ENCODE measurements around the genes CSF2 and SEPTIN8.

- PRO-cap: no peak
- RAMPAGE, long total RNA, 4 experiments: no peak in any of the 4 experiments
Observed at GRCh38 chr5:131498260-131499172, 136.5 kb downstream of the RAPGEF6 start.

DNA sequence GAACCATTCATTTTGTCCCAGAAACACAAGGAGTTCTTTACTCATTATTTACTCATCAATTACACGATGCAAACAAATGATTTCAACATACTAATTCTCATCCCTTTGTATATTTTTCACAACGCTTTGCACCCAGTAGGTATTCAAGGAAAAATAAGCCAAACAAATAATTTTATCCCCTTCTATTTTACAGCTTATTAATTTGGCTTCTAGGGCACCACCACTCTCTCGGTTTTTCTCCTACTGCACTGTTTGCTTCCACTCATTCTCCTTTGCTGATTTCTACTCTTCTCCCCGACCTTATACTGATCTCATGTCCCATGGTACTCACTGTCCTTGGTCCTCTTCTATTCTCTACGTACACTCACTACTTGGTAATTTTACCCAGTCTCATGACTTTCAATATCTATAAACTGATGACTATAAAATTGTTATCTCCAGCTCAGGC lies 4.2 kb downstream of the RAPGEF6 start:
- PRO-cap: no peak
- RAMPAGE, long total RNA, 4 experiments: no peak in any of the 4 experiments

GRCh38 chr5:131677012-131677794 lies 42.2 kb upstream of the RAPGEF6 start:
- PRO-cap: no peak
- RAMPAGE, long total RNA, 4 experiments: no peak in any of the 4 experiments

GRCh38 chr5:131688569-131689853 lies 54.0 kb upstream of the RAPGEF6 start:
- PRO-cap: no peak
- RAMPAGE, long total RNA, 4 experiments: no peak in any of the 4 experiments

DNA sequence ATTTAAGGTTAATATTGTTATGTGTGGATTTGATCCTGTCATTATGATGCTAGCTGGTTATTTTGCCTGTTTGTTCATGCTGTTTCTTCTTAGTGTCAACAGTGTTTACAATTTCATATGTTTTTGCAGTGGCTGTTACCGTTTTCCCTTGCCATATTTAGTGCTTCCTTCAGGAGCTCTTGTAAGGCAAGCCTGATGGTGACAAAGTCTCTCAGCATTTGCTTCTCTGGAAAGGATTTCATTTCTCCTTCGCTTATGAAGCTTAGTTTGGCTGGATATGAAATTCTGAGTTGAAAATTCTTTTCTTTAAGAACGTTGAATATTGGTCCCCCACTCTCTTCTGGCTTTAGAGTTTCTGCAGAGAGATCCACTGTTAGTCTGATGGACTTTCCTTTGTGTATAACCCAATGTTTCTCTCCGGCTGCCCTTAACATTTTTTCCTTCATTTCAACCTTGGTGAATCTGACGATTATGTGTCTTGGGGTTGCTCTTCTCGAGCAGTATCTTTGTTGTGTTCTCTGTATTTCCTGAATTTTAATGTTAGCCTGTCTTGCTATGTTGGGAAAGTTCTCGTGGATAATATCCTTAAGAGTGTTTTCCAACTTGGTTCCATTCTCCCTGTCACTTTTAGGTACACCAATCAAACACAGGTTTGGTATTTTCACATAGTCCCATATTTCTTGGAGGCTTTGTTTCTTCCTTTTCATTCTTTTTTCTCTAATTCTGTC lies 69.0 kb downstream of the FNIP1 start:
- PRO-cap: no peak
- RAMPAGE, long total RNA, 4 experiments: start-site peak on the minus strand in 1 of 4 experiments, centred at position 459 of the sequence, 13 reads per replicate

- PRO-cap: no peak
- RAMPAGE, long total RNA, 4 experiments: start-site peak on the minus strand in 2 of 4 experiments, at chr5:131772737-131773265 at its widest, 7 to 10 reads per replicate
Observed at GRCh38 chr5:131772602-131773382, 24.0 kb downstream of the FNIP1 start.

- PRO-cap: bidirectional peak, plus-strand start at chr5:131797263, minus-strand start at chr5:131797000
- RAMPAGE, long total RNA, 4 experiments: no peak in any of the 4 experiments
Observed at GRCh38 chr5:131797138-131797865, 485 bp upstream of the FNIP1 start.

DNA sequence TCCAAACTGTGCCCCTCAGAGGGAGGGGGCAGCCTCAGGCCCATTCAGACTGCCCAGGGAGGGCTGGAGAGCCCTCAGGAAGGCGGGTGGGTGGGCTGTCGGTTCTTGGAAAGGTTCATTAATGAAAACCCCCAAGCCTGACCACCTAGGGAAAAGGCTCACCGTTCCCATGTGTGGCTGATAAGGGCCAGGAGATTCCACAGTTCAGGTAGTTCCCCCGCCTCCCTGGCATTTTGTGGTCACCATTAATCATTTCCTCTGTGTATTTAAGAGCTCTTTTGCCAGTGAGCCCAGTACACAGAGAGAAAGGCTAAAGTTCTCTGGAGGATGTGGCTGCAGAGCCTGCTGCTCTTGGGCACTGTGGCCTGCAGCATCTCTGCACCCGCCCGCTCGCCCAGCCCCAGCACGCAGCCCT lies at the start of gene CSF2:
TSS of gene CSF2 (plus strand) at position 293 of the 415 bp plus-strand sequence.
- PRO-cap: no peak
- RAMPAGE, long total RNA, 4 experiments: no peak in any of the 4 experiments

DNA sequence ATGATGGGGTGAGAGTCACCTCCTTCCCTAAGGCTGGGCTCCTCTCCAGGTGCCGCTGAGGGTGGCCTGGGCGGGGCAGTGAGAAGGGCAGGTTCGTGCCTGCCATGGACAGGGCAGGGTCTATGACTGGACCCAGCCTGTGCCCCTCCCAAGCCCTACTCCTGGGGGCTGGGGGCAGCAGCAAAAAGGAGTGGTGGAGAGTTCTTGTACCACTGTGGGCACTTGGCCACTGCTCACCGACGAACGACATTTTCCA lies 890 bp downstream of the CSF2 start:
- PRO-cap: no peak
- RAMPAGE, long total RNA, 4 experiments: no peak in any of the 4 experiments

DNA sequence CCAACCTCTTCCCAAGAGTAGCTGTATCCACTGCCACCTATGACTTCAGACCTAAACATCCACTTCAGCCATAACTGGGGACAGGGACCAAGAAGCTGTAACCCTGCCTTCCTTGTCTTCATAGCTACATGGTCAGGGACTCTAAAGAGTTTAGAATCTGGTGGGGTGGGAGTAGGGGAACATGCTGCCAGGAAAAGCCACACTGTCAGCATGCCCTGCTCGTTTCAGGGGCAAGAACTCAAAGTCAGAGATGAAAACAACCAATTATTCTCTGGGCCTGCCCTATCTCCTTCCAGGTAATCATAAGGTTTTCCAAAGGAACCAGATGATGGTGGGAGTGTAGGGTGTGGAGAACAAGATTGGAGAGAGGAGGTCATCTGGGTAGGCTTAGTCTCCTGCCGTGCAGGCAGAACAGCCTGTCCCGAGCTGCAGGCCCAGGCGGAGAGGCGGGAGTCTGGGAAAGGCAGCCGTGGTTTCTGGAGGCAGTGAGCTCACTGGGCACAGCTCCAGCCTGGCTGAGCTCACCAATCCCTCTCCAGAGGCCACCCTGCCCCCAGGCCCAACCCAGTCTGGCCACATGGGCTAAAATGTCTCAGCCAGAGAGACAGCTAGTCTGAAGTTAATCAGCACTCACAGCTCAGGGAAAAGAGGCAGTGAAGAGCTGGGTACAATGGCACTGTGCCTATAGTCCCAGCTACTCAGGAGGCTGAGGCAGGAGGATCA lies 12.5 kb downstream of the P4HA2 start:
- PRO-cap: no peak
- RAMPAGE, long total RNA, 4 experiments: no peak in any of the 4 experiments

- PRO-cap: no peak
- RAMPAGE, long total RNA, 4 experiments: no peak in any of the 4 experiments
Observed at GRCh38 chr5:132322209-132322798, 28.1 kb downstream of the SLC22A4 start.

DNA sequence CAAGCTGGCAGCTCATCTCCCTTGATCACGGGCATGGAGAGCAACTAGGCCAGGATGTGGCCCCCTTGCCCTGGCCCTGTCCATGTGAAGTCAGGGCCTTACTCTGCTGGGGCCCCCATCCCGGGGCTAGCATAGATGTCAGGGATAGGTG lies 41.9 kb downstream of the SLC22A5 start:
- PRO-cap: no peak
- RAMPAGE, long total RNA, 4 experiments: no peak in any of the 4 experiments

DNA sequence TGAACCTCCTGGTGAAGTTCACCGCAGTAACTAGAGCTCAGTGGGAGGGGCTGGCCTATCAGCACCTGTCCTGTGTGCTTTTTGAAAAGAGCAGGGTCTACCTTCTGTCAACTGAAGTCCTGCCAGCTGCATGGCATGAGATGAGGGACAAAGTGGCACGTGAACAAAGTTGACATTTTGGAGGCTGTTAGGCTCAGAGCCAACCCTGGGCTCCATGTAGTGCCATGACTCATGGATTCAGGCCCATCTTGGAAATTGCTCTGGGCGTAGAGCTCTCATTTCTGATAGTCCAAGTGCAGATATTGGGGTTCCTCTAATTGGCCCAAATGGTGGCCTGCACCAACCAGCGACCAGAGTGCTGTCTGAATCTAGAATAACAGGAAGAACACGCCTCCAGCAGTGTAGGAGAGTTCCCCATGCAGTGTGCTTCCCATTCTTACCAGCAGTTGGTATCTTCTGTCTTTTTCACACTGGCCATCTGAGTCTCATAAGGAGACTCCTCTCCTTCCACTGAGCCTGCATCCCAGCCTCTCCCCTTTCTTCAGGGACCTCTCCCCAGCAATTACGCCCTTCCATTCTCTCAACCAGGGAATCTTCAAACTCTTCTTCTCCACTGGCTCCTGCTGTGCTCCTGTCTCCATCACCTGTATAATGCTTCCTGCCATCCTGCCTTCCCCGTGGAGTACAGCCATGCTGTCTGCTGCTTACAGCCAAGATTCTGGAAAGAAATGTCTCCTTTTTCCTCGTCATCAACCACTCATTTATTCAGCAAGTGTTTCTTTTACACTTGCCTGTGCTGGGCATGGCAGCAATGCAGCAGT lies 30.4 kb downstream of the IRF1 start:
- PRO-cap: no peak
- RAMPAGE, long total RNA, 4 experiments: no peak in any of the 4 experiments

DNA sequence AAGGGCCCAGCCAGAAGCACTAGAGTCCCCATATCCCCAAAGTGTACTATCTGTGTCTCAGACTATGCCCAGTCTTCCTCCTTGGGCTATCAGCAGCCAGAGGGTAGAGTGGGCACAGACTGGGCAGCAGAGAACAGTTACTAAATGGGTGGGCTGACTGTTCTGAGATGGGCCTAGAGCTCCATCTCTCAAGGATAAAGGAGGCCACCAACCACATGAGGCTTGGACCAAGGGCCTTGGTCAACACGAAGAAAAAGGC lies 3.3 kb downstream of the IRF1 start:
- PRO-cap: no peak
- RAMPAGE, long total RNA, 4 experiments: no peak in any of the 4 experiments

DNA sequence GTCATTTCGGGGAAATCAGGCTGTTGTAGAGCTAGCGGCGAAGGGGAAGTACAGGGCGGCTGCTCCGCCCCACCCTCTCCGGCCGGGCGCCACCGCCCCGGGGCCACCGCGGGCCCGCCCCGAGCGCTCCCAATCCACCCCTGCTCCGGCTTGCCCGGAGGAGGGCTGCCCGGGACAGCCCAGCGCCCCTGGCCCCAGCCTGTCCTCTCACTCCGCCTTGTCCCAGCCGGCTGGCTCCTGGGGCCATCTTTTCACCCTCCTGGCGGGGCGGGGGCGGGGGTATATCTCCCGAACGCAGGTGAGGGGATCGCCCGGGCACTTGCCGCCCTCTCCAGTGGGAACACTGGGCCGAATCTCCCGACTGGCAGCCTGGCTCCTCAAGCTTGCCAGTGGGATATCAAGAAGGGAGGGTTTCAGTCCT lies 321 bp upstream of the IRF1 start:
- PRO-cap: bidirectional peak, plus-strand start at position 137 of the sequence, minus-strand start outside the sequence; unidirectional peak, plus-strand start at position 337 of the sequence
- RAMPAGE, long total RNA, 4 experiments: no peak in any of the 4 experiments

DNA sequence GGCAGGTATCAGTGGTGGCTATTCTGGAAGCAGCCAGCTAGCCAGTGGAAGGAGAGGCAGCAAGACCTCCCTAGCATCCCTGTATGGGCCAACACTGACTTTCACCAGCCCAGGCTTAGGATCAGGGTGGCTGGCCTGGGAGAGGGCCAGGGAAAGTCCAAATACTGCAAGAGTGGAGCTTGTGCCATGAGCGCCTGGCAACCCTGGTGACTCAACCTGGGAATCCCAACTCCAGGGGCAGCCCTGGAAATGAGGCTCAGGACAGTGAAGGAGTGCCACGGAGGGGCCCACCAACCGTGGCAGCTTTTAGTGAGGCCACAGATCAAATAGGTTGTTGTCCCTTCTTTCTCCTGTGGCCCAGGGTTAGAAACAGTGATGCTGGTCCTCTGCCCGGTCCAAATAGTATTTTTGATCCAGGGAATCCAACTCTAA lies 7.7 kb upstream of the IRF1 start:
- PRO-cap: no peak
- RAMPAGE, long total RNA, 4 experiments: no peak in any of the 4 experiments

DNA sequence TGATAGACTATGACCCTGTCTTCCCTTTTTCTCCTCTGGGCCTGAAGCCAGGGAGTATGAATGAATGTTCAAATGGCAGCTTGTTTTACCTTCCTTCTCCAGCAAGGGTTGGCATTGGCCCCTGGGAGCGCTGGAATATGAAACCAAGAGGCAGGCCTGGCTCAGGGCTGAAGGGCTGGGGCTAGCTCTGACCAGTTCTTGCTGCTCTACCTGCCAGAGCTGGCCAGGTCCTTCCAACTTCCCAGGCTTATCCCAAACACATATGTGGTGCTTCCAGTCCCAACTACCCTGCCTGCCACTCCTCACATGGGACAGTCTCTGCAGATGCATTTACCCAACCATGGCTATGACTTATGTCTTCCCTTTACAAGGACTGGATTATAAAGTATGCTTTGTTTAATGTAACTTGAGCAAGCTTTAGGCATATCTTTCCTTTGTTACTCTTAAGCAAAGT lies 6.0 kb downstream of the CCNI2 start:
- PRO-cap: no peak
- RAMPAGE, long total RNA, 4 experiments: no peak in any of the 4 experiments

DNA sequence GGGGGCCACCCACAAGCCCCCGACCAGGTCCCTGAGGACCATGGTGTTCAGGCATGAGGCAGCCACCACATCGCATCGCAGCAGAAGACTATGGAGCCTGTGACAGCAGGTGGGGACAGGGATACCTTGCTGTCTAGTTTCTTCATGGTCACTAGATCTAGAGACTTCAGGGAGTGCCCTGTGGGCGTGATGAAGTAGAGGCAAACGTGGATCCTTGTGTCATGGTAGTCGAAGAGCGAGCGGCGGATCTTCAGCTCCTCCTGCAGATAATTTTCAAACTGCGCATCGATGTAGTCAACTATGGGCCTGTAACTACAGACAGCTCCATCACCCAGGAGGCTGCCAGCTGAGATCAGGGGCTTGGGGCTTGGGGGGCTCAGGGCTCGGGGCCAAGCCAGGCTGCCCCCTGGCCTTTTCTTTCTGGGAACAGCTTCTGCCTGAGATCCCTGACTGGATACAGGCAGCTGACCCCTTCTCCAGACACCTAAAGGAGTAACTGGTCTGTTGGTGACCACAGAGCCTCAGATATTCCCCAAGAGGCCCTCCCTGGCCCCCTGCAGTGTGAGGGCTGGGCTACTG lies 13.4 kb downstream of the SEPTIN8 start:
- PRO-cap: no peak
- RAMPAGE, long total RNA, 4 experiments: no peak in any of the 4 experiments

- PRO-cap: no peak
- RAMPAGE, long total RNA, 4 experiments: no peak in any of the 4 experiments
Observed at GRCh38 chr5:132771405-132771989, 5.5 kb downstream of the SEPTIN8 start.

- PRO-cap: bidirectional peak, plus-strand start at chr5:132777275, minus-strand start at chr5:132777239; bidirectional peak, plus-strand start at chr5:132777351, minus-strand start at chr5:132777352
- RAMPAGE, long total RNA, 4 experiments: start-site peak on the minus strand in 2 of 4 experiments, at chr5:132777199-132777229 at its widest, 18 to 21 reads per replicate
Observed at GRCh38 chr5:132776865-132777599, at the start of gene SEPTIN8. Gene SEPTIN8, minus strand, starts transcription at chr5:132777239.